Sigmoid colon (tissue), 4 donors: Measurements from ENCODE around the genes WDR44, PGRMC1 and C1GALT1C1.

- PRO-cap, result bidirectional peak, plus-strand start at chrX:118346142, minus-strand start at chrX:118345851
- RAMPAGE, long total RNA, 4 experiments, result start-site peak on the plus strand in 2 of 4 experiments, at chrX:118346071-118346165 at its widest, 22 to 74 reads per replicate
These were observed at the start of gene WDR44 for GRCh38 chrX:118345745-118346640. Gene WDR44, plus strand, starts transcription at chrX:118346106.

GRCh38 chrX:118355432-118355987, 9.6 kb downstream of the WDR44 start:
- PRO-cap, result no peak
- RAMPAGE, long total RNA, 4 experiments, result no peak in any of the 4 experiments

DNA sequence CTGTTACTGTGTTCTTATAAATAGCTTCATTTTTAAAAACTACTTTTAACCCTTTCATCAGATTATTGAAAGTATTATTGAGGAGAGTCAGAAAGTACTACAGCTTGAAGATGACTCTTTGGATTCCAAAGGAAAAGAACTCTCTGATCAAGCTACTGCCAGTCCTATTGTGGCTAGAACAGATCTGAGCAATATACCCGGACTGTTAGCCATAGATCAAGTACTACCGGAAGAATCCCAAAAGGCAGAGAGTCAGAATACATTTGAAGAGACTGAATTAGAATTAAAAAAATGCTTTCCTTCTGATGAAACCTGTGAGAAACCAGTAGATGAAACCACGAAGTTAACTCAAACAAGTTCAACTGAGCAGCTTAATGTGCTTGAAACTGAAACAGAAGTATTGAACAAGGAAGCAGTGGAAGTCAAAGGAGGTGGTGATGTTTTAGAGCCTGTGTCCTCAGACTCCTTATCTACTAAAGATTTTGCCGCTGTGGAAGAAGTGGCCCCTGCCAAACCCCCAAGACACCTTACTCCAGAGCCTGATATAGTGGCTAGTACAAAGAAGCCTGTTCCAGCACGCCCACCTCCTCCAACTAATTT, 46.8 kb downstream of the WDR44 start:
- PRO-cap, result no peak
- RAMPAGE, long total RNA, 4 experiments, result no peak in any of the 4 experiments

- PRO-cap, result no peak
- RAMPAGE, long total RNA, 4 experiments, result no peak in any of the 4 experiments
These were observed 54.5 kb upstream of the DOCK11 start for GRCh38 chrX:118441117-118441551.

GRCh38 chrX:118523763-118524359, 28.2 kb downstream of the DOCK11 start:
- PRO-cap, result no peak
- RAMPAGE, long total RNA, 4 experiments, result no peak in any of the 4 experiments

- PRO-cap, result bidirectional peak, plus-strand start at chrX:119236352, minus-strand start at chrX:119236140
- RAMPAGE, long total RNA, 4 experiments, result start-site peak on the plus strand in 3 of 4 experiments, at chrX:119236280-119236364 at its widest, 70 to 542 reads per replicate
These were observed at the start of gene PGRMC1 for GRCh38 chrX:119235835-119237052. Gene PGRMC1, plus strand, starts transcription at chrX:119236285.

- PRO-cap, result no peak
- RAMPAGE, long total RNA, 4 experiments, result no peak in any of the 4 experiments
These were observed 9.6 kb downstream of the SLC25A5 start for GRCh38 chrX:119477724-119478350.

- PRO-cap, result no peak
- RAMPAGE, long total RNA, 4 experiments, result no peak in any of the 4 experiments
These were observed 44.0 kb downstream of the SLC25A5 start for GRCh38 chrX:119511954-119512976.

- PRO-cap, result no peak
- RAMPAGE, long total RNA, 4 experiments, result no peak in any of the 4 experiments
These were observed 38.9 kb downstream of the SEPTIN6 start for GRCh38 chrX:119653915-119654580.

- PRO-cap, result no peak
- RAMPAGE, long total RNA, 4 experiments, result no peak in any of the 4 experiments
These were observed 17.5 kb downstream of the SEPTIN6 start for GRCh38 chrX:119675429-119675849.

- PRO-cap, result no peak
- RAMPAGE, long total RNA, 4 experiments, result no peak in any of the 4 experiments
These were observed 6.7 kb downstream of the SEPTIN6 start for GRCh38 chrX:119686005-119686899.

GRCh38 chrX:119759931-119760499, 1.6 kb downstream of the SOWAHD start:
- PRO-cap, result no peak
- RAMPAGE, long total RNA, 4 experiments, result no peak in any of the 4 experiments

- PRO-cap, result bidirectional peak, plus-strand start at chrX:120630266, minus-strand start at chrX:120629985
- RAMPAGE, long total RNA, 4 experiments, result start-site peak on the minus strand in 3 of 4 experiments, at chrX:120629948-120630048 at its widest, 83 to 291 reads per replicate
These were observed at the start of gene C1GALT1C1 for GRCh38 chrX:120629423-120630588. Gene C1GALT1C1, minus strand, starts transcription at chrX:120630054.

GRCh38 chrX:120660629-120660894, 30.7 kb upstream of the C1GALT1C1 start:
- PRO-cap, result no peak
- RAMPAGE, long total RNA, 4 experiments, result no peak in any of the 4 experiments

DNA sequence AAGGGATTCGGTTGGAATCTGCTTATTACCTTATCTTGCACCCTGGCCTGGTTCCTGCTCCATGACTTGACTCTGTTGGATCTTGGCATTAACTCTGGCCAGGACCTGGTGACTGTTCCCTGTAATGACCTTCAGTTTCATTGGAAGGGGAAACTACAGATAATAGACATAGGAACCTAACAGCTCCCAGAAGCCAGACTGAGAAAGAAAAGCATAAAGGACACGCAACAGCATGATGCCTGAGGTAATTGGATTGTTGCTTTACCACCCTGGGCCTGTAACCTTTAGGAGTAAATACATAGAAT, 762.3 kb upstream of the GRIA3 start:
- PRO-cap, result no peak
- RAMPAGE, long total RNA, 4 experiments, result no peak in any of the 4 experiments

DNA sequence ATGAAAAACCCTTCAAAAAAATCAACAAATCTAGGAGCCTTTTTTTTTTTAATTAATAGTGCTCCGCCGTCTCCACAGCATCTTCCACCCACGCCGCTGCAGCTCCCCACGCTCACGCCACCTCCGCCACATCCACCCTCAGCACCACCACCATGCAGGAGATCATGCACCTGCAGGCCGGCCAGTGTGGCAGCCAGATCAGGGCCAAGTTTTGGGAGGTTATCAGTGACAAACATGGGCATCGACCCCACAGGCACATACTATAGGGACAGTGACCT, 171.4 kb downstream of the THOC2 start:
- PRO-cap, result no peak
- RAMPAGE, long total RNA, 4 experiments, result no peak in any of the 4 experiments

DNA sequence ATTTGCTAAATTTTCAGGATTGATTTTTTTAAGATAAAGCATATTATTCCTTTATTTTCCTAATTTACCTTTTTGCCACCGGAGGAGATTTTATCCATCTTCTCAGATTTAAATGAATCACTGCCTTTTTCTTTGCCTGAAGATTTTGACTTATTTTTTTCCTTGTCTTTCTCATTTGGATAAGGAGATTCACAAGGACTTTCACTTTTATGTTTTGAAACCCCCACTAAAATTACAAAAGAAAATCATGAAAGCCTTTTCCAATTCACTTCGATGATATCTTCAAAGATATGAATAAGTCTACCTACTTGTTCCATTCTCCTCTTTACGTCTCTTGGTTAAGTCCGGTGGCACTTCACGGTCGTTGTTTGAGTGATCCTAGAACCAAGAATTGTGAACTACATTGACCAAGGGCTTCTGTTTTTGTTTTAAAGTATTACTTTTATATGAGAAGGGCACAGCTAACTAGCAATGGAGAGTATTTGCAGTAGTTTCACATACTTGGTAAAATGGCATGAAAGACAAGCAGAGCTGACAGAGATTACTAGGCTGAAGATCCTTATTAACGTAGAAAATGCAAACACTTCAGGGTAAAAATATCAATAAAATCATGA, 119.4 kb downstream of the THOC2 start:
- PRO-cap, result no peak
- RAMPAGE, long total RNA, 4 experiments, result no peak in any of the 4 experiments

GRCh38 chrX:123627663-123628019, 105.2 kb downstream of the THOC2 start:
- PRO-cap, result no peak
- RAMPAGE, long total RNA, 4 experiments, result no peak in any of the 4 experiments

GRCh38 chrX:123694549-123695020, 38.3 kb downstream of the THOC2 start:
- PRO-cap, result no peak
- RAMPAGE, long total RNA, 4 experiments, result no peak in any of the 4 experiments

DNA sequence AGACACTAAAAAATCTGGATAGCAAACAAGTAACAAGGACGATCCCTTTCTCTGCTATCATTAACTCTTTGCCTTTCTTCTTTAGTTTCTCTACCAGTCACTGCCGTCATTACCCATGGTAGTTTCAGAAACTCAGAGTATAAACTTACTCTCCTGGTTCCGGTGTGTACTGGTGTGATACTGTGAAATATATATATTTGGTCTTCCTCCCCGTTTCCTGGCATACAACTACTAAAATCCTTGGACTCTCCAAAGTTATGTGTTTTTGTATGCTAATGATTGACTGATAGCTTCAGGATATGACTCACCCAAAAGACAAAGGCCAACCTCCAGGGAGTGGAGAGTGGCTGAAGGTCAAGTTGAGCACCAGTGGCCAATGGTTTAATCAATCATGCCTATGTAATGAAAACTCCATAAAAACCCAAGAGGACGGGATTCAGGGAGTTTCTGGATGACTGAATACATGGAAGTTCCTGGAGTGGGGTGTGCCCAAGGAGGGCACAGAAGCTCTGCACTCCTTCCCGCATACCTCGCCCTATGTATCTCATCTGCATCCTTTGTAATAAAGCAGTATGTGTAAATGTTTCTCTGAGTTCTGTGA, 35.0 kb upstream of the XIAP start:
- PRO-cap, result no peak
- RAMPAGE, long total RNA, 4 experiments, result no peak in any of the 4 experiments